Parotid gland (tissue), 1 donor: ENCODE measurements around the gene TAAR1.

GRCh38 chr6:131948084-131948494, 3.1 kb downstream of the CCN2 start:
- PRO-cap = no peak

GRCh38 chr6:131954488-131955069, 3.4 kb upstream of the CCN2 start:
- PRO-cap = no peak

GRCh38 chr6:131980748-131981424, 29.7 kb upstream of the CCN2 start:
- PRO-cap = no peak

- PRO-cap = no peak
These were observed 69.0 kb upstream of the CCN2 start for GRCh38 chr6:132019799-132020907.

DNA sequence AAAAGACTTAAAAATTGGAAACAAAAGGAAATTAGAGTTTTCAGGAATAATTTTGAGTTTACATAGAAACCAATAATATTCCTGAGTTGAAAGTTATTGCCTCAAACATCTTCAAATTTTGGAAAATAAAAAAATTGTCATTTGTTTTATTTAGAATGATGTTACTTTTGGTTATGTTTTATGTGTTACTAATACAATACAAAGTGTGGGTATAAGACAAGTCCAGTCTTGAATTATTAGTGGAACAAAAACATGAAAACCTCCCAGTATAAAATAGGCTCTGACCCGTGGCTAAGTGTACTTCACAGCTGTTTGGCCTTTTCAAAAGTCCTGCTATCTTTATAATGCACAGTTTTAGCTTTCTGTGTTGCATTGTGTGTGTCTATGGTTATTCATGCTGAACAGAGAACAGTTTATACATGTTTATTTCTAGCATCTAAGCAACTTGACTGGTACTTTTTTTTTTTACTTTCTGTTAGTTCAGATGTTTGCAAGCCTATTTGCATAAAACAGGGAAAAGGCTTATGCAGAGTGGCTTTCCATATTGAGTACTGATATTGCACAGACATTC, 119.1 kb upstream of the CCN2 start:
- PRO-cap = no peak

DNA sequence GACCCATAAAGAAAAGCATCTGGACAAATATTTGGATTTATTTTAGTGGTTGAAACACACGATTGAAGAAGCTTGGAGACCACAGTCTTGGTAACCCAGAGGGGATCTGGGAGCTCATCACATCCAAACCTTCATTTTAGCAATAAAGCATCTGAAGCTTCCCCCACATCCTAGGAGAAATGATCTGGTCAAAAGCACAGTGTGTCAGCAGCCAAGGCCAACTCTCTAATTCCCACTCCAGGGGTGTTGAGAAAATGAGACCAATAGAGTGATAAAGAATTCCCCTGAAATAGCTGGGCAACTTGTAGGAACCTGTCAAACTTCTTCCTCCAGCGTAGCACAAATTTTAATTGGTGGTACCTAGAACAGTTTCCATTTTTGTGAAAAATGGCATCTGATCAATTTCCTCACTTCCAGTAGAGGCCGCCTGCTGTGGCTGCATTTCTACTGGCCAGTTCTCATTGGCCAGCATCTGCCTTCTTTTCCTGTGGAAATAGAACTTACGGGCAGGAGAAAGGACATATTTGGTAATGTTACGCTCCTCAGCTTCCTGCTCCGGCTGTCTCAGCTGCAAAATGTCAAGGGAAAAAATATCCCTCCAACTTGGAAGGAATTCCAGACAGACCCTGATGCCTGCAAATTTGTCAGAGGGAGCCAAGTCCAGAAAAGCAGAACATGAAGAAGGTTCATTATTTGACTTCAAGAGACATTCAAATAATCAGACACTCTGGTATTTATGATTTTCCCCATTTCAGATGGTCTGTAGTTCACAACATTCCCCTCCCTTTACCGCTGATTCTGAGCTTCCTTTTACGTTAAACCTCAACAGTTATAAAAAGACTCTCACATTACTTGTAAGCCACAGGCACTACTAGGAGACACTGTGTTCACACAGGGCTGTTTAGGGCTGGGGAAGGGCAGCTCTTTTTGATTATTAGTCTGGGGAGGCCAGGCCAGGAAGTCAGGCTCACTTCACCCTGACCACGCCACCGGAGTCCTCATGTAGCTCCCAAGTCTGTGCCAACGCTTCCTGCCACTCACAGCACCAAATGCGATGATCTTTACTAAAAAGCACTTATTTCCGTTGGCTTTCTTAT, 179.4 kb upstream of the CCN2 start:
- PRO-cap = no peak

DNA sequence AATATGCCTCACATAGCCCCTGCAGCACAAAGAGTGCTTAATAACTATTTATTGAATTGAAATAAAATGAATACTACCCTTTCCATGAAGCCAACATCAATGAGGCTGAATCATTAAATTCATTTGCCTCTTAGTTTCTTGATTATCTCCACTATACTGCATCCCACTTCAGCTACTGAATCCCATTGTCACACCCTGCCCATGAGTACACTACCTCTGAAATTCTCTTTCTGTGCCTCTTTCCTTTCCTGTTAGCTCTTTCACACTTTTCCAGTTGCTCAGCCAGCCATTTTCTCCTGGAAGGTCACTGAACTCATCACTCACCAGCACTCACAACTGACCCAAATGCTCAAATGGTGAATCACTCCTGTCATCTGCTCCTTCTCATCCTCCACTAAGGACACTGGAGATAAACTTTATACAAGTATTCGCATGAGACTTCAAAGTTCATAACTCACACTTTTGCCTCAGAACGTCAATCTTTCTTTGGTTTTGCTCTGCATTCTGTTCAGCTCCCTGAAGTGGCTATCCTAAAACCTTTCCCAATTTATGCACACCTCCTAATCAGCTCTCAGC, 67.1 kb downstream of the MOXD1 start:
- PRO-cap = no peak

DNA sequence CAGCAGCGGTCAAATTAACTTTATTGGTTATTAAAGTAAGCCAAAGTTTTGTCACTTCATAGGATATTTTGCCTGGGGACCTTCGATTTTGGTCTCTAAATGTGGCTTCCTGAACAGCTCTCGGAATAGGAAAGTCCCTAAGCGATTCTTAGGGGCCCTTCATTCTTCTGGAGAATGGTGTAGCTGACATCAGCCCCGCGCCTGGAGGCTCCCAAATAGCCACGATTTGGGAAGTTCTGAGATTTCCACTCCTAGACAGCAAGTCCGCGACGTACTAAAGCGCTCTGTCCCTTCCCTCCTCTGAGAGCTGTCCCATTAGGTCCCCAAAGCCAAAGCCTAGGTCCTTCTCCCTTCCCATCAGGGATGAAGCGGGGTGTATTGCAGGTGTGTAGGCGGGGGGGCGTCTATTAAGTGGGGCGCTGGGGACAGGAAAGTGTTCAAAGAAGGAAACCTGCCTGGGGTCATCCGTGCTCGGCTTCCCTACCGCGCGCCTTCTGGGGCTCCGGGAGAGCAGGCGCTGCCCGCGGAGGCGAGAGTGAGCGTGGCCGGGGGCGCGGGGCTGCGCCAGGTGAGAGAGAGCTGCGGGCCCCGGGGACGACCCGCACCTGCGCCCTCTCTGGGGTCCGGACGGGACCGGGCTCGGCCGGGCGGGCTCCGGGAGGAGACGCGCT, 651 bp downstream of the MOXD1 start:
- PRO-cap = no peak

DNA sequence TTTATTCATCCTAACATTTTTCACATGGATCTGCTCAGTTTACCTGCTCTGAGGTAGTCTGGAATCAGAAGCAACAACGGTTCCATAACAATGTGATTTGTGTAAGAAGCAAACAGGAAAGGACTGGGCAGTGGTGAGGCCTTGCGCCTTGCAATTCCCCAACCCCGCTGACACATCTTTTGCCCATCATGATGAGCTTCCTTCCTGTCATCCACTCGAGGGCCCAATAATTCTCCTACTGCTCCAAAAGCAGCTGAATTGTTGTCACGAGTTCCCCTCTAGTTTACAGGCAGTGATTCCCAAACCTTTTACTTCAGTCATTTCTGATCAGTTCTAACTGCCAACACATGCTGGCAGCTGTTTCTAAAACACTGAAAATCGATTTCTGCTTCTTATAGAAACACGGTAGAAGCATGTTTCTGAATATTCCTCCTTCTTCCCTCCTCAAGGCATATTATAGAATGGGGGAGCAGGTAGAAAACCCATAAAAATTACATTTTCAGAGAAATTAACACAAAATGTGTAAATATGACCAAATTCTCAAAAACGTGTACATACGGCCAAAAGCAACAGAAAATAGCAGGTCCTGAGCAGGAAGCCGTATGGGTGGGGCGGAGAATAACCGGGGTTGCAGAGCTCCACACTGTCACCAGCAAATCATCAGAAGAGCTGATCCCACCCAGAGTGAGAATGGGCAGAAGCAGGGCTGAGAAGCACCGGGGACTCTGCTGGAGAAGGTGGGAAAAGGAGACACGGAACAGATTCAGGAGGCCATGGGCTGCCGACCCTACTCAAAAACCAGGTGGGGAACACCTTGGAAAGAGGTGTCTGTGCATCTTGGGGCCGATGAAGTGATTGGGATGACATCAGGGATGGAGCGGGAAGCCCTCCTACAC, 22.6 kb downstream of the STX7 start:
- PRO-cap = bidirectional peak, plus-strand start at position 316 of the sequence, minus-strand start at position 169 of the sequence

DNA sequence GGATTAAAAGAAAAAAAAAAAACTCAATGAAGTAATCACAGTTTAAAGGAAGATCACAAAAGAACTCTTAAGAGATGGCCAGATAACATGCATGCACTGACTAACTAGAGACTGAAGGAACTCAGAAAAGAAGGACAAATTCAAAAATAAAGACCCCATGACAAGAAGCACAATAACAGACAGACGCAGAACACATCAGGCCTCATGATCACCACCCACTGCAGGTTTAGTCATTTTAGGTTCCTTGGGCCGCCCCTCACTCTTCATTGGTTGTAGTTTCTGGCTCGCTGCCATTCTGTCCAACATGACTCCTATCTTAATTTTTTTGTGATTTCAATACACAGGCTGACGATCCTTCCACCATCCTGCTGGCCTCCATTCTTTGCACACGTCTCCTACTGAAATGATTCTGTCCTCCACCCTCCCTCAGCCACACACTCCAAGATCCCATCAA, 21.6 kb downstream of the STX7 start:
- PRO-cap = no peak

DNA sequence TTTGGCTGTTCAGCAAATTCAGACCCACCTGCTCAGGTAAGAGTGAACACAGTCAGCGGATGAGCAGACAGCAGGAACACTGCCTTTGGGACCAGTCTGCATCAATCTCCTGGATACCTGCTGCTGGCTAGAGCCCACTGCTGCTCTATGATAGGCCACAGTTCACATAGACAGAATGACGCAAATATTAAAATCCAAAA, at the start of gene TAAR1:
Gene TAAR1 (minus strand): TSS at position 81 of the 200 bp plus-strand sequence.
- PRO-cap = no peak

GRCh38 chr6:132734279-132735265, 20.7 kb upstream of the VNN1 start:
- PRO-cap = no peak

GRCh38 chr6:133369982-133370327, 128.8 kb downstream of the EYA4 start:
- PRO-cap = no peak

DNA sequence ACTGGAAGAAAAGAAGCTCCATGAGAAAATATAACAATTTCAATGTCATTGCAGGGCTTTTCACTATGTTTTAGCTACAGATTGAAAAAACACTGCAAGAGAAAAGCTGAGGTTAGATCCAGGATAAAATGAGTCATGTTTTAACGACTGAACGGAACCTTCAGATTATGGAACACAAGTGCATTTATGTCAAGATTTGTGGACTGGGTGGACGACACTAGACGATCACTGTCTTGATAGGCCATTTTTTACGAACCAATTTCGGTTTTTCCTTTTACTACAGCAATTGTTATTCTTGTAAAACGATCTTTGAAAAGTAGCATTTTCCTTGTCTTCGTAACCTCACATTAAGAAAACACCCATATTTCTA, 294.3 kb upstream of the TCF21 start:
- PRO-cap = no peak

- PRO-cap = no peak
These were observed 38.0 kb downstream of the TBPL1 start for GRCh38 chr6:133990593-133991804.

DNA sequence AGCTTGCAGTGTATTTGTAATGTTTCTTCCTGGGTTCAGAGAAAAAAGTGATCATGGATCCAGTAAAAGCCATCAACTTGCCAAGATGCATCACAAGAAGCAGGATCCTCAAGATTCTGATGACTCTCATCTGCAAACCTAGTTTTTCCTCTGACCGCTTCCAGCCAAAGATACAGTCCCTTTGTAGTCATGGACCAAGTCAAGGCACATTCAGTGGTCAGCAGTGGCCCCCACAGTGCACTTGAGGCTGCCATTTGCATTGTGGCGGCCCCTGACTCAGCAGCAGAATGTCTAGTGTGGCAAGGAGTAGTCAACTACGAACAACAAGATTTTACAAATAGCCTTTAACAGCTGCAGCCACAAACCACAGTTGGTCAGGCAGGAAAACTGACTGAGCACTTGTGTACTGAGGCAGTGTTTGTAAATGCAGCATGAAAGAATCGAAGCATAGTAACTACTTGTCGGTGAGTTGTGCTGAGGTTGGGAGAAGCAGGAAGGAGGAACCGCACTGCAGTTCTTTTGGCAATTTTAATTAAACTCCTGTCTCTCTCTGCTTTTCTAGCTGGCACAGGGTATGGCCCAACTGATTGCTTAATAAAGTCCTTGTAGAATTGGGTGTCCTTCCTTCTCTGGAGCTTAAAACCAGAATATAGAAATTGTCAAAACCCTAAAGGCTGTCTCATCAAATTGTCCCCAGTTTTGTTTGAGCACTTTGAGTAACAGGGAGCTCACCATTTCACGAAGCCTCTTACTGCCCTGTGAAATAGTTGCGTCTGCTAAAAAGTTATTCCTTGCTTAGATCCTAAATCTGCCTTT, 49.5 kb downstream of the SLC2A12 start:
- PRO-cap = no peak

- PRO-cap = no peak
These were observed 120.5 kb upstream of the SLC2A12 start for GRCh38 chr6:134172551-134173701.

GRCh38 chr6:134175403-134176089, 123.1 kb upstream of the SLC2A12 start:
- PRO-cap = unidirectional peak, minus-strand start at chr6:134175714; unidirectional peak, minus-strand start at chr6:134175731

DNA sequence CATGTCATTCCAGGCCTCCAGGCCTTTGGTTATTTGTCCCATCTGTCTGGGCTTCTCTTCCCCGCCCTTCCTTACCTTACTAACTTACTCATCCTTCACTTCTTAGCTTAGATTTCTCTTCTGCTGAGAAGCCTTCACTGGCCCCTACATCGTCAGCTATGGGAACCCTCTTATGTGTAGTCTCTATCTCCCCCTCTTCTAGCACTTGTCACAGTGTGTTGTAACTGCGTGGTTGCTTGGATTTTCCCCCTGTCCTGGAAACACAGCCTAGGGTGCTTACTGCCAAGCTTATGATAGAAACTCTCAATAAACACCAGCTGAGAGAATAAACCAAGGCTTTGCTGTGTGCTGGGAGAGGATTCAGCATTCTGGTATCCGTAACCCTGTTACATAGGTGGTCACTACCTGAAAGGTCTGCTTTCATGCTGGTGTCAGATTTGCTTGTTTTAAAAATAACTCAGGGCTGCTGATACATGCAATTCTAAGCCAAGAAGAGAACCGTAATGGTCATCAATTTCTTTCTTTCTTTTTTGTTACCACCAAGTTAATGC, 68.5 kb downstream of the SGK1 start:
- PRO-cap = no peak

GRCh38 chr6:134252513-134252763, 65.5 kb downstream of the SGK1 start:
- PRO-cap = no peak